Lung (tissue), 4 donors: ENCODE measurements around the gene RAB30.

GRCh38 chr11:78423018-78423629 lies 5.5 kb upstream of the GAB2 start:
- PRO-cap, result no peak
- RAMPAGE, long total RNA, result no peak
- RRBS, result no CpG with 5 or more reads among the region's 3 CpGs

- PRO-cap, result no peak
- RAMPAGE, long total RNA, result no peak
- RRBS, result no CpG with 5 or more reads among the region's 11 CpGs
Measured at GRCh38 chr11:78427562-78428441, 10.2 kb upstream of the GAB2 start.

GRCh38 chr11:78469928-78470297 lies 52.3 kb upstream of the GAB2 start:
- PRO-cap, result no peak
- RAMPAGE, long total RNA, result no peak
- RRBS, result no CpG with 5 or more reads among the region's 3 CpGs

DNA sequence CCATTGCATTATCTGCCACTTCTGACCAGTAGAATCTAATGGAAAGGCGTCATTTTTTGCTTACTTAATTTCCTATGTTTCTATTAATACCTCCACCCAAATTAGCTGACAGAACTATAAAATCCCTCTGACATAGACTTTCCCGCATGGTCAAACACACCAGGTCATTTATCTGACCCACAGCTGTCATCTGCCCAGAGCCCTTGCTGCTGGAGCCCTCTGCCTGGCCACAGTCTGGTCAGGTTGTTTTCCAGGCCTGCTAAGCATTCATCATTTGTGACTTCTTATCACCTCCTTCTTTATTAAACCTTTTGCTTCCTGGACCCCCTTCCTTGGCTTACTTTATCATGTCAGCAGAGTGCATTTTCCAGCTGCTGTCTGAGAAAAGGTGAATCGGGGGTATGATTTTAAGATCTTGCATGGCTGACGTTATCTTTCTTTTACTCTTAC lies 258.7 kb upstream of the NARS2 start:
- PRO-cap, result no peak
- RAMPAGE, long total RNA, result no peak
- RRBS, result no CpG with 5 or more reads among the region's 4 CpGs

DNA sequence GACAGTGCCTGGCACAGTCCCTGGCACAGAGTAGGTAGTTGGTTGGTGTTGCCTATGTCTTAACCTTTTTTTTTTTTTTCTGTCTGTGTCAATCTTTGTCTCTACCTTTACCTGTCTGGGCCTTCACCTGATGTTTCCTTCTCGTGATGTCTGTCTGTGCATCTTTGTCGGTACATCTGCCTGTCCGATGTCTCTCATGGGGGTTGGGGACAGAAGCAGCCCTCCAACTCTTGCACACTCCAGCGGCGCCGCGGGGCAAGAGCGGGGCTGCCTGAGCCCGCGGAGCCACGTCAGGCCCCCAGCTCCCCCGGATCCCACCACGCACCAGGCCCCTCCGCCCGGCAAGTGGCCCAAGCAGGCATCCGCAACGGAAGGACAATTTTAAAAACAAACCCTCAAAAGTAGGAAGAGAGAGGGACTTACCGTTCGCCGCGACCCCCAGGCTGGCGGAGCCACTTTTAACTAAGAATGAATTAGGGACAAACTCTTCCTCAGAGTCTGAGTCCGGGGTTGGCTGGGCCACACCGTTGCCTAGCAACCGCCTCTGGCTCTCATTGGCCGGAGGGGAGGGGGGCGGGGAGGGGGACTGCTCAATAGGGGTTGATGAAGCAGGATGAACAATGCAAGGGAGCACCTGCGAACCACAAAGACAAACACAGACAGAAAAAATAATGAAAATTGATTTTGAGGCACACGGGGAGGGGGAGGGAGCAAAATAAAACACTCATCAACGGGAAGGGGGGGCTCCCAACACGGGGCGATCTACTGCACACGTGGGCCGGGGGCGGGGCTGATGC lies 387.3 kb upstream of the NARS2 start:
- PRO-cap, result no peak
- RAMPAGE, long total RNA, result no peak
- RRBS, result 4% methylated on average over 4 of the region's 35 CpGs

DNA sequence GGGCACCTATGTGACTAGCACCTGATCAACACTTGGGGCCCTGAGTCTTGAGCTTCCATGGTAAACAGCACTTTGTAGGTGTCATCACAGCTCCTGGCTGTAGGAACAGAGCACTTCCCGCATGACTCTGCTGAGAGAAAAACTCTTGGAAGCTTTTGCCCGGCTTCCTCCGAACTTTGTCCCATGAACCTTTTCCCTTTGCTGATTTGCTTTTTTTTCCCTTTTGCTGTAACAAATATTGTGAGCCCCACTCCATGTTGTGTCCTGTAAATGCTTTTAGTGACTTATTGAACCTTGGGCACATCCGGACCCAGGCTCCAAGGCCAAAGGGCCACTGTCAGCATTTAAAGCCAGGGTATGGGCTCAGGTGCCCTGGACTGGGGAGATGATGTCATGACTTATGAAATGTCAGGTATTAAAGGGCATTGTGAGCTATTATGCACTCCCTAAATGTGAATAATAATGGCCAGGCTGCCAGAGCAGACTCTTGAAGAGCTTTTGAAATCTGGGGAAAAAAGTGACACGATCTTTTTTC lies 391.0 kb downstream of the TENM4 start:
- PRO-cap, result no peak
- RAMPAGE, long total RNA, result no peak
- RRBS, result no CpG with 5 or more reads among the region's 5 CpGs

- PRO-cap, result no peak
- RAMPAGE, long total RNA, result no peak
- RRBS, result no CpG with 5 or more reads among the region's 33 CpGs
Measured at GRCh38 chr11:82403689-82404081, 330.0 kb downstream of the FAM181B start.

GRCh38 chr11:82790992-82791761 lies 57.5 kb upstream of the FAM181B start:
- PRO-cap, result no peak
- RAMPAGE, long total RNA, result no peak
- RRBS, result no CpG with 5 or more reads among the region's 4 CpGs

DNA sequence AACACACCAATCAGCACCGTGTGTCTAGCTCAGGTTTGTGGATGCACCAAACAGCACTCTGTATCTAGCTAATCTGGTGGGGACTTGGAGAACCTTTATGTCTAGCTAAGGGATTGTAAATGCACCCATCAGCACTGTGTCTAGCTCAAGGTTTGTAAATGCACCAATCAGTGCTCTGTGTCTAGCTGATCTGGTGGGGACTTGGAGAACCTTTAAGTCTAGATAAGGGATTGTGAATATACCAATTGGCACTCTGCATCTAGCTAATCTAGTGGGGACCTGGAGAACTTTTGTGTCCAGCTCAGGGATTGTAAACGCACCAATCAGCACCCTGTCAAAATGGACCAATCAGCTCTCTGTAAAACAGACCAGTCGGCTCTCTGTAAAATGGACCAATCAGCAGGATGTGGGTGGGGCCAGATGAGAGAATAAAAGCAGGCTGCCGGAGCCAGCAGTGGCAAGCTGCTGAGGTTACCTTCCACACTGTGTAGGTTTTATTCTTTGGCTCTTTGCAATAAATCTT lies 69.7 kb downstream of the DDIAS start:
- PRO-cap, result no peak
- RAMPAGE, long total RNA, result no peak
- RRBS, result no CpG with 5 or more reads among the region's 4 CpGs

GRCh38 chr11:83034998-83035908 lies 36.4 kb downstream of the RAB30 start:
- PRO-cap, result no peak
- RAMPAGE, long total RNA, result no peak
- RRBS, result no CpG with 5 or more reads among the region's 7 CpGs

DNA sequence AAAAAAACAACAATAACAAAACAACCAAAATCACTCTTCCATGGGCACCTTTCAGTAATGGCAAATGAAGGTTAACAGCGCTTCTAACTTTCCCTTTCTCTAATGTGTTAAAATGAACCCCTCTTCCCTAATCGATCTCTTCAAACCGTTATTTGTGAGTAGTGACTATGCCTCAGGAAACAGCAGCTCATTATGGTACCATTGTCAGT lies 1.1 kb downstream of the RAB30 start:
- PRO-cap, result no peak
- RAMPAGE, long total RNA, result no peak
- RRBS, result no CpG with 5 or more reads among the region's 3 CpGs

DNA sequence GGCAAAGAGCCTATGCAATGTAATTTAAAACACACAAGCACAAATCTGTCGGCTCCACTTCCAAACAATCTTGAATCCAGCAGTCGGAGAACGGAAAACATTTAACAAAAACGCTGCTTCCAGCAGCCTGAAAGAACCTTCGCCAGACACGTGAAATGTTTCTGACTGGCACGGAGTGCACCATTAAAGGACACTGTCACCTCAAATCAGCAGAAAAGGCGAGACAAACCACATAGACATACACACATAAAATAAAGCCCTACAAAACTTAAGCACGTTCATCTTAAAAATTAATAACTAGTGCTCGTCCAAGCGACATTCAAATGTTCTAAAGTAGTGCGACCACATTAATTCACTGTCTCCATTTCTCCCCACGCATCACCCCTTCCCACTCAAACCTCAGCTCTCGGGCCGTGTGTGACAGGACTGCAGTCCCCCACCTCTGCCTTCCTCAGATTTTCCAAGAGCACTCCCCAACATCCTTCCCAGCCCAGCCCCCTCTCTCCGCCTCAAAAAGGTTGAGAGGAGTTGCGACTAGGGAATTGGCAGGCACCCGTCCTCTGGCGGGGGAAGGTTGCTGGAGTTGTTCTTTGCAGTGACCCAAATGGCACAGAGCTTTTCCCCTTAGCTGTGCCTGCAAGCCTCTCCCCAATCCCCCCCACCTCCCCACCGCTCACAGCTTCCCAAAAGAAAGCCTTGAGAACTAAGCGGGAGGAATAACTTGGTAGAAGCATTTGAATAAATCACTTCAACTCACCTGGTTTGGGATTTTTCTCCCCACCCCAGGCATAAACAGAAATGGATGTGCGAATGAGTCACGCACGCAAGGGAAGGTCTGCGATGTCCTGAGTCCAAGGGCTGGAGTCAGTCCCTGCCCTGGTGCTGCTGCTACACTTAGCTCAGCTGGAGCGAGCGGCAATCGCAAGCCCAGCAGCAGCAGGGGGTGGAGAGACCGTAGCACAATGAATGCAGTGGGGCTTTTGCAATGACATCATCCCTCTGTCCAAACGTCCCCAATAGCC lies at the start of gene RAB30:
Gene RAB30, minus strand, starts transcription at position 964 of the 1,022 bp plus-strand sequence.
- PRO-cap, result bidirectional peak, plus-strand start outside the sequence, minus-strand start at position 866 of the sequence
- RAMPAGE, long total RNA, result no peak
- RRBS, result no CpG with 5 or more reads among the region's 30 CpGs

GRCh38 chr11:83072797-83073266 lies 1.1 kb upstream of the RAB30 start:
- PRO-cap, result no peak
- RAMPAGE, long total RNA, result no peak
- RRBS, result no CpG with 5 or more reads among the region's 17 CpGs

- PRO-cap, result no peak
- RAMPAGE, long total RNA, result no peak
- RRBS, result no CpG with 5 or more reads among the region's 12 CpGs
Measured at GRCh38 chr11:83159352-83160123, 2.6 kb downstream of the PCF11 start.

DNA sequence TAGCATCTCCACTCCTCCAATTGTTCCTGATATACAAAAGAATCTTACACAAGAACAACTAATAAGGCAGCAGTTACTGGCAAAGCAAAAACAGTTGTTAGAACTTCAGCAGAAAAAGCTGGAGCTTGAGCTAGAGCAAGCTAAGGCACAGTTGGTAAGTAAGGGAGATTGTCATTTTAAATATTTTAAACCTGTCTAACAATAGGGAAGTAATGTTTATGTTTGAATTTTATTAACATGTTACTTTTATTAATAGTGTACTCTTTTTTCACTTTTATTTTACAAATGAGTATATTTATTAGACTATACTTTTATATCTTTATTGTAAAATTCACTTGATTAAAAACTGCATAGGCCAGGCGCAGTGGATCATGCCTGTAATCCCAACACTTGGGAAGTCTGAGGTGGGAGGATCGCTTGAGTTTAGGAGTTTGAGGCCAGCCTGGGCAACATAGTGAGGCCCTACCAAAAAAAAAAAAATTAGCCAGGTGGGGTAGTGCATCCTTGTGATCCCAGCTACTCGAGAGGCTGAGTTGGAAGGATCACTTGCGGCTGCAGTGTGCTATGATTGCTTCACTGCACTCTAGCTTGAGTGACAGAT lies 7.4 kb downstream of the PCF11 start:
- PRO-cap, result no peak
- RAMPAGE, long total RNA, result no peak
- RRBS, result no CpG with 5 or more reads among the region's 4 CpGs

GRCh38 chr11:83168072-83168686 lies 11.2 kb downstream of the PCF11 start:
- PRO-cap, result no peak
- RAMPAGE, long total RNA, result no peak
- RRBS, result no CpG with 5 or more reads among the region's 13 CpGs

- PRO-cap, result no peak
- RAMPAGE, long total RNA, result no peak
- RRBS, result no CpG with 5 or more reads among the region's 26 CpGs
Measured at GRCh38 chr11:83587440-83588170, 301.4 kb upstream of the CCDC90B start.

DNA sequence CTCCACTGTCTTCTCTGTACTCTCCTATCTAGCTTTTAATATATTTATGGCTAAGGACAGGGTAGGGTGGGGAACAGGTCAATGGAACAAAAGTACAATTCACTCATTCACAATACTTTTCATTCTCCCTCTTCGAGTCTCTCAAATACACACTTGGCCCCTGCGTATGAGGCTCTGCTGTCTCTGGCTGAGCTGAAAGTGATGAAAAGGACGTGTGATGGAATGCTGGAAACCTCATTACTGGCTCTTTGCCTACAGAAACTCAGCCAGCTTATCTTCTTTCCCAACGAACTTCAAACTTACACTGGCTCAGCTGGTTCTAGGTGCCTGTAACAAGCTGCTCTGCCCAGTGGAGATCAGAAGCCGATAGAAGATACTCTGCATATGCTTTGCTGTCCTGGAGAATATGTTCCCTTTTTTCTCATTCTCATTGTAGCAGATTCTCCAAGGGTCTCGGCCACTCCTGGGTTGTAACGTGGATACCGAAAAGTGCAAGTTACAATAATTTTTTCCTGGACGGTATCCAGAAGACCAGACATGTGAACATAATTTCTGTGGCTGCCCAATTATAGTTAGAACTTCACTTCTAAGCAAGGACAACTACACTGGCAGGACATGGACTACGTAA lies 405.3 kb upstream of the CCDC90B start:
- PRO-cap, result no peak
- RAMPAGE, long total RNA, result no peak
- RRBS, result no CpG with 5 or more reads among the region's 10 CpGs

DNA sequence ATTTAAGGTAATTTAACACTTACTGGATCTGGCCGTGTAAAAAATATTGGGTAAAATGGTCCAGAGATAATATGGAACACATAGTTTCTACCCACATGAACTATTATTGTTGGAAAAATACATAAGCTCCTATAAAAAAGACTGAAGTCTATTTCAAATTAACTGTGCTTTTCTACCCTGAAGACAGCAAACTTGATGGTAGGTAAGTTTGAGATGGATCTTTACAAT lies 729.4 kb downstream of the DLG2 start:
- PRO-cap, result no peak
- RAMPAGE, long total RNA, result no peak
- RRBS, result no CpG with 5 or more reads among the region's 1 CpG

DNA sequence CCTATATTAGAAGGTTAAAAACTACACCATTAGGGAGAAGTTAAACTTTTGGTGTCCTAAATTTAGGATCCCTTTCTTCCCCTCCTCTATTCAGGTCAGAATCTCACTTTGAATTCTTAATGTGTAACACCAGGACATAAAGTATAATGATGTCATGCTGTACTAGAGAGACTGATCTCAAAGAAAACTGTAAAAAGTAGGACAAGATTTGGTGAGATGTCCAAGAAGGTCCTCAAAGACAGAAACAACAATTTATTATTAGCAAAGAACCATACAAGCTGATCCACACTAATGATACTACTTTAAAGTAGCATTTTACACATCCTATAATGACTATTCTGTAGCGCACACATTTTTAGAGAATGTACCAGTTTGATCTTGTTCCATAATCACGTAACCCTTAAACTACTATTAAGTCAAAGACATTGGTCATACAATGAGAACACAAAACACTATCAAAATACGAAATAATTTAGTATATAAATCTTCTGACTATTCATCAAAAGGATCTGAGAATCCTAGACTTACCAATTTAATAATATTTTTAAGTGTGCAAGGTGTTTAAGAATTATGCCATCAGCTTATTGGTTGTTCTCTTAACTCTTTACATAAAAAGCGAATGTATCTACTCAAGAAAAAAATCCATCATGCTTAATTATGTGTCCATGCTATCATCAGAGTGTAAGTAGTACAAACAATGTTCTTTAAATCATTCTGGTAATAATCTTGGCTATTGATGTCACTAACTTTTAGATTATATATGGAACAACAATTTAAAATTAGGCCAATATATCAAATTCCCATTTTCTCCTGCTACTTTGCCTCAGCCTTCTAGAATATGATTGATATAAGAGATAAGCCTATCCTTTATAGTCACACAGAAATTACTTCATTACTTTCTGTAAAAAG lies 83.6 kb downstream of the PICALM start:
- PRO-cap, result no peak
- RAMPAGE, long total RNA, result no peak
- RRBS, result no CpG with 5 or more reads among the region's 4 CpGs